ENCODE results near the genes CCNC and PRDM1.

DNA sequence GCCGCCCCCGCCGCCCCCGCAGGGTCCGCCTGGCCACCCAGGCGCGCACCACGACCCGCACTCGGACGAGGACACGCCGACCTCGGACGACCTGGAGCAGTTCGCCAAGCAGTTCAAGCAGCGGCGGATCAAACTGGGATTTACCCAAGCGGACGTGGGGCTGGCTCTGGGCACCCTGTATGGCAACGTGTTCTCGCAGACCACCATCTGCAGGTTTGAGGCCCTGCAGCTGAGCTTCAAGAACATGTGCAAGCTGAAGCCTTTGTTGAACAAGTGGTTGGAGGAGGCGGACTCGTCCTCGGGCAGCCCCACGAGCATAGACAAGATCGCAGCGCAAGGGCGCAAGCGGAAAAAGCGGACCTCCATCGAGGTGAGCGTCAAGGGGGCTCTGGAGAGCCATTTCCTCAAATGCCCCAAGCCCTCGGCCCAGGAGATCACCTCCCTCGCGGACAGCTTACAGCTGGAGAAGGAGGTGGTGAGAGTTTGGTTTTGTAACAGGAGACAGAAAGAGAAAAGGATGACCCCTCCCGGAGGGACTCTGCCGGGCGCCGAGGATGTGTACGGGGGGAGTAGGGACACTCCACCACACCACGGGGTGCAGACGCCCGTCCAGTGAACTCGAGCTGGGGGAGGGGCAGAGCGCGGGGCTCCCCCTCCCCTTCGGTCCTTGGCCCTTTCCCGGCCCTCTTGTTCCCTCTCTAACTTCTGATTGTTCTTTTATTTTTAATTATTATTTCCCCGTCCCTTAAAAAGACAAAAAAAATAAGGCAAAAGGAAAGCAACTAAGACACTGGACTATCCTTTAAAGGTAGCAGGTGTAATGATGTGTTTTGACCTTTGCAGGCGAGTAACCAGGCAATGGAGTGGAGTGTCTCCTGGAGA, 1.5 kb downstream of the POU3F2 start:
- PRO-cap: no peak
- RAMPAGE, long total RNA: no peak

- PRO-cap: no peak
- RAMPAGE, long total RNA: no peak
Measured at GRCh38 chr6:98847843-98848555, 13.6 kb downstream of the POU3F2 start.

GRCh38 chr6:99415238-99415869, 9.8 kb downstream of the PNISR start:
- PRO-cap: no peak
- RAMPAGE, long total RNA: no peak

DNA sequence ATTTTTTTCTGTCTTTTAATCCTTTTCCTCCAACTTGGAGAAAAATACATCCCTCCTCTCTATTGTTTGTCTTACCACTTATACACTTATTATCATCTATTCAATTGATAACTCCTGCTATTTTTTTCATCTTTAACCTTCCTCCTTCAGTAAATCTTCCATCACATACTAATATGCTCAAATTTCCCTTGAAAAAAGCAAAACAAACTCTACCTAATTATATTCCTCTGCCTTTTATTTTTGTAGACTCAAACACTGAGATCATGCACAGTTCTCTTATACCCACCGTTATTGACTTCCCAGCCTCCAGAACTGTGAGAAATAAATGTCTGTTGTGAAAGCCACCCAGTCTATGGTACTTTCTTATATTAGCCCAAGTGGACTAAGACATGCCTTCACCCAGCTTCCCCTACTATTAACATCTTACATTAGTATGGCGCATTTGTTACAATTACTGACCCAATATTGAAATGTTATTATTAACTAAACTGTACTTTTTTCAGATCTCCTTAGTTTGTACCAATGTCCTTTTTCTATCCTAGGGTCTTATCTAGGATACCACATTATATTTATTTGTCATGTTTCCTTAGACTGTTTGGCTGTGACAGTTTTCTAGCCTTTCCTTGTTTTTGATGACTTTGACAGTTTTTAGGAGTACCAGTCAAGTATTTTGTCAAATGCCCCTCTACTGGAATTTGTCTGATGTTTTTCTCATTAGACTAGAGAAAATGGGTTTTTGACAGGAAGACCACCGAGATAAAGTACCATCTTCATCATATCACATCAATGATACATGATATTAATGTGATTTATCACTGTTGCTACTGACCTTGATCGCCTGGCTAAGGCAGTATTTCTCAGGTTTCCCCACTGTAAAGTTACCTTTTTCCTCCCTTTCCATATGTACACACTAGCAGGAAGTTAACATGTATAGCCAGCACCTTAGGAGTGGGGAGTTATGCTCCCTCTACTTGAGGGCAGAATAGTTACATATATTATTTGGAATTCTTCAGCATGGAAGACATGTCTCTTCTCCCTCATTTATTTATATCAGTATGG, 14.7 kb downstream of the CCNC start:
- PRO-cap: no peak
- RAMPAGE, long total RNA: no peak

DNA sequence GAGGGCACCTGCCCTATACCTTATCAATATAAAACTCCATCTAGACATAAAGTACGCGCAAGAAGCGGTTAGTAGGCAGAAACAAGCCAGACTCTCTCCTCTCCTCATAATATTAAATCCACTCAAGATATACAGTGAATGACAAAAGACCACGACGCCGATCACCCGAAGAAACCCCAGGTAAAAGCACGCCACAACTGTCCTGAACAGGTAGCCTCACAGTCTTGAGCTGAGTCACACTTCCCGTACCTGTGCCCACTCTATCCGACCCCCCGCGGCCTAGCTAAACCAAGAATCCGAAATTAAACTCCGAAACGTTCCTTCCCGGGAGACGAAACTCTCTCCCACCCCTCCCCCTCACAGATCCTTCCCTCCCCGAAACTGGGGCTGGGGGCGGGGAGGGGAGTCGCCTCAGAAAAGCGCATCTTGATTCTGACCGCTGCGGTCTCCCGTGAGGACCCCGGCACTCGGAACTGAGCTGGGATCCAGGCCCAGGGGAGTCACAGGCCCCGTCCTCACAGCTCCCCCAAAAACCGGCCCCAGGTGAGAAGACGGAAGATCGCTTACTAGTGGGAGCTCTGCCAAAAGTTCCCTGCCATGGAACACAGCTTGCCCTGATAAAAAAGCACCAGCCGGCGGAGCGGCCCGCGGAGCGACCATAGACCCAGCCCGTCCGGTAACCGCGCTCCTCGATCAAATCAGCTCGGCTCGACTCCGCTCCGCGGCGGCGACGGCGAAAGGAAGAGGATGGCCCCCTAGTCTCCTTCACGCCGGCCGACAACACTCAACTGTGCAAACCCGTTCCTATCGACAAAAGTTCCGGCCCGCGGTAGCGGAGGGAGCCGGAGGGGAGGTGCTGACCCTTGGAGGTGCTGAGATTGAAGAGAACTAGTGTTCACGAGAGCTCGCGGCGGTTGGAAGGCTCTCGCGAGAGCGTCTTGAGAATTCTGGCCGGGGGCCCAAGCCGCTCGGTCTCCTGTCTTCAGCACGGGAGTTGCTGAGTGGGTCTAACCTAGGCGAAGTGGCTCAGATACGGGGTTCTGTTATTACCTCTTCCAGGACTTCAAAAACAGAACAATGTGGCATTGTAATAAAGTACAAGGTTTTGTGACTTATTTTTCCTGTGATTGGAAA, at the start of gene CCNC:
CCNC (minus strand) TSS at position 732 of the 1,134 bp plus-strand sequence.
- PRO-cap: bidirectional peak, plus-strand start at position 942 of the sequence, minus-strand start at position 779 of the sequence
- RAMPAGE, long total RNA: no peak

GRCh38 chr6:99983034-99983235, 11.1 kb downstream of the MCHR2 start:
- PRO-cap: no peak
- RAMPAGE, long total RNA: no peak

DNA sequence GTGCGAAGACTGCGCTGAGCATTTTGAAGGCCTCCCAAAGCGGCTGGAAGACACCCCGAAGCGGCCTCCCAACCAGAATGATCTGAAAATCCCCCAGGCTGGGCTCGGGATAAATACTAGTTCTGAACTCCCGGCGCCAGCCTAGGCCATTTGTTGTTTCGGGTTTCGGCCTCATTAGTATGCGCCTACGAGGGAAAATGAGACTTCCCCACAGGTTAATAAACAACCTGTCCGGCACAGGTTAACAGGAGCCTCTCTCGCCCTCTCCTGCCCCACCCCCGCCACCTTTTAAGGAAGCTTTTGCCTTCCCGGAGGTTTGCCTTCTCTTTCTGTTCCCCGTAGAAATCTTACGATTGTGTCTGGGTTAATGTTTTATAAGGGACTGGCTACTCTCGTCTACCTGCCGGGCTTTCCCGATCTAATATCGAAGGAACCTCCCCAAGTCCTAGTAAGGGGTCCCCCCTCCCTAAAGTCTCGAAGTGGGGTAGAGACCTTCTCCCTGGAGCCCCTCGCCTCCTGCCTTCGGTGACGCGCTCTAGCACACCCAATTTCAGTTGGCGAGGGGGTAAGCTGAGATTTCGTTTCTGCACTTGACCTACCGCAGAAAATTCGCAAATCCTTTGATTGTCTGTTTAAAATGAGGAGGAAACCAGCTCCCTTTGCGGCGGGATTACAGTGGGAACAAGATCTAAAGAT, 8.8 kb downstream of the SIM1 start:
- PRO-cap: no peak
- RAMPAGE, long total RNA: no peak

GRCh38 chr6:100460609-100461275, 4.0 kb downstream of the SIM1 start:
- PRO-cap: no peak
- RAMPAGE, long total RNA: no peak

DNA sequence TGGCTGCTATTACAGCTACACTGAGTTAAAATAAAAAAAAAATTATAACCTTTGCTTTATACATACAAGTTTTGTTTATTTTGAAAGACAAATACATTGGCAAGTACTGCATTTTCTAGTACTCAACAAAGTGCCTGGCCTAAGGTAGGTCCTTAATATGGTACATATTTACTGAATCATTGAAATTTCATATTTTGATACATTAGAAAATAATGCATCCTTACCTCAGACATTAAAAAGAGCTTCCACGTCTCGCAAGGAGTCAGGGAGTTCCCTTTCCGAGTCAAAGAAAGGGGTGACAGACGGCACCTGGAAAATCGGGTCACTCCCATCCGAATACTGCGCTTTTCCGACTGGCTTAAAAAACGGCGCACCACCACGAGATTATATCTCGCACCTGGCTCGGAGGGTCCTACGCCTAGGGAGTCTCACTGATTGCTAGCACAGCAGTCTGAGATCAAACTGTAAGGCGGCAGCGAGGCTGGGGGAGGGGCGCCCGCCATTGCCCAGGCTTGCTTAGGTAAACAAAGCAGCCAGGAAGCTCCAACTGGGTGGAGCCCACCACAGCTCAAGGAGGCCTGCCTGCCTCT, 776.2 kb downstream of the GRIK2 start:
- PRO-cap: no peak
- RAMPAGE, long total RNA: no peak

GRCh38 chr6:103293844-103294043, 1566.0 kb downstream of the HACE1 start:
- PRO-cap: no peak
- RAMPAGE, long total RNA: no peak

GRCh38 chr6:104957828-104958598, 1.1 kb downstream of the LIN28B start:
- PRO-cap: no peak
- RAMPAGE, long total RNA: no peak

DNA sequence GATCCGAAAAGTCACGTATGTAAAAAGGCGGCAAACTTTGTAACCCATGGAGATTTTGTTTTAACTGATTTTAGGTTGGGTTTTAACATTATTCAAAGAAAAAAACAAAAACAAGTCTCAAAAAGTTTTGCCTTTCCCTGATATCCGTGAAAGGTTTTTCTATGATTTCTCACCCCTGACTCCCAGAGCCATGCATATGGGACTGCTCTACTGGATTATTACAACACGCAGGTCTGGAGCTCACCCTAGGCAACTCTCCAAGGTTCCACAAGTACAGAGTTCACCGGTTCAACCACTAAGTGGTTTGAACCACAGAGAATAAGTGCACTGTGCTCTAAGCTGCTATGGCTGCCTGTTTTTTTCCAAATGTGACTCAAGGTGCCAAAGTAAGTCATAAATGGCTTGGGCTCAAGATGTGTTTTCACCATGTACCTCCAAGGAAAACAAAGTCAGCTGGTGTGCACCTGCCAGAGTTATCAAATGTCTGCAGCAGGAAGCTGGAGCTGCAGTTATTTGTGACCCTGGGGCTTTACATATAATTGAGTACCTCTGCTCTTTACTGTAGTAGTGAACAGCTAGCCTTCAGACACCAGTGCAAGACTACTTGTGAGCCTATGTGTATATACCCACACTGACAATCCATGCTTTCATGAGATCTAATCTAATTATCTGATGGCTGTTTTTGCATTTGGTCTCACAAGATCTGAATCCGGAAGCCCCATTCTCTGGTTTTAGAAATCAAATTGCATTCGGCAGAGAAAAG, 76.7 kb downstream of the PREP start:
- PRO-cap: no peak
- RAMPAGE, long total RNA: no peak

DNA sequence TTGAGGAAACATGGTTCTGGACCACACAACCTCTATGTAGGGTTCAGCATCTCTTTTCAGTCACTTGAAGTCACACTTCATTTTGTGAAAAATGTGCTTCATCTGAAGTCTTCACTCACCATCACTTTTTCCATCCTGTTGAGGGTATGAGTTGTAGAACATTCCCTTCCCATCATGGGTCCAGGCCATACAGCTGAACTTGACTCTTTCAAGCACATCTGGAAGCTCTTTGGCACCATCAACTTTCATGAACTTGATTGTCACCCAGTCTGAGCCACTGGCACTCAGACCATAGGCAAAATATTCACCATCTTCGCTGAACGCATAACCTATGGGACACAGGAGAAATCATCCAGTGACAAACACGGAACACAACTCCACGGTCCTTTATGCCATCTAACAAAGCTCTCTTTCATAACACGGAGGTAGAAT, 29.6 kb downstream of the PREP start:
- PRO-cap: no peak
- RAMPAGE, long total RNA: no peak

DNA sequence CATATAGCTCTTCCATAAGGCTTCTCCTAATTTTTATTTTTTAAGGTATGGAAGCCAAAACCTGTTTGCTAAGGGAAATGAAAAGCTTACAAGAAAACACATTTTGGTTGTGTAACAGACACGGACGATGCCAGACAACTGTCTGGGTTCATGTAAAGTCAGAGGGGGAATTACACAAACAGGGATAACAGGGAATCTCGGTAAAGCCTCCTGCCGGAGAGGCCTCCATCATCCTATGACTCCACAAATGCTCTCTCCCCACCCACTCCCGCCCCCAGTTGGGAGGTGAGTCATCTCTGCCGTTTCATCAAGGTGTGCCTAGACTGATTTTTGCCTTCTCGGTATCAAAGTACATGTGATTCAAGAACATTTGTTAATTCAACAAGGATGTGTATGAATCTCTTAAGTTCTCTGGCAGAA, 305.0 kb upstream of the PRDM1 start:
- PRO-cap: no peak
- RAMPAGE, long total RNA: no peak

DNA sequence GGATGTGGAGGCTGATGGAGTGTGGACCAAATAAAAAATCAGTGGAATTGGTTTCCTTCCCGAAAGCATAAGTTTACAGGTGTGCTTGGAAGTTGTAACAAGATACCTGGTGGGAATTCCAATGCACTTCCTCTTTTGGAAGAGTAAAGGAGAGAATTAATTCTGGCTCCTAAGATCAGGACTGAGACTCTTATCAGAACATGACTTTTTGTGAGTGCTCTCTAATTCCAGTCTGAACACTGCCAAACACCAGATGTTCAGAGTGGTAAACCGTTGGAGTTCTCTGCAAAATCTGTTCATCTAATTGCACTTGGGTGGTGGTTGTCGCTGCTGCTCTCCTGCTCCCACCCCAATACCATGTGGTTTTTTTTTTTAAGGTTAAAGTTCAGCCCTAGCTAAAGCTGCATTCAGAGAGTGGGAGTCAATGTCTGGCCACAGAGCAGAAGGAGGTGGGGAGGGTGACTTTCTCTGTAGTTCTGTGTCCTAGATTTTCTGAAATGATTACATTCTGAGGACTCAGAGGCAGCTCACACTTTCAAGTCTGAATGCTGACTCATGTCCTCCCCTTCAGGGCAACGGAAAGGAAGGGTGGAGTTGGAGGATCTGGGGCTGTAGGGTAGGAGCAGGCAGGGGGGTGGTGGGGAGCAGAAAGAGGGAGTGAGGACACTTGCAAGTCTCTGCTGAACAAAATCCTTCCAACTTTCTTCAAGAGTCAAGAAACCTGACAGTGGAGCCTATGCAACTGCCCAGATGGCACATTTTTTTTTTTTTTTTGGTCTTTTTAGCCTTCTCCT, 275.8 kb upstream of the PRDM1 start:
- PRO-cap: no peak
- RAMPAGE, long total RNA: no peak

- PRO-cap: no peak
- RAMPAGE, long total RNA: no peak
Measured at GRCh38 chr6:105992390-105993259, 93.5 kb upstream of the PRDM1 start.

DNA sequence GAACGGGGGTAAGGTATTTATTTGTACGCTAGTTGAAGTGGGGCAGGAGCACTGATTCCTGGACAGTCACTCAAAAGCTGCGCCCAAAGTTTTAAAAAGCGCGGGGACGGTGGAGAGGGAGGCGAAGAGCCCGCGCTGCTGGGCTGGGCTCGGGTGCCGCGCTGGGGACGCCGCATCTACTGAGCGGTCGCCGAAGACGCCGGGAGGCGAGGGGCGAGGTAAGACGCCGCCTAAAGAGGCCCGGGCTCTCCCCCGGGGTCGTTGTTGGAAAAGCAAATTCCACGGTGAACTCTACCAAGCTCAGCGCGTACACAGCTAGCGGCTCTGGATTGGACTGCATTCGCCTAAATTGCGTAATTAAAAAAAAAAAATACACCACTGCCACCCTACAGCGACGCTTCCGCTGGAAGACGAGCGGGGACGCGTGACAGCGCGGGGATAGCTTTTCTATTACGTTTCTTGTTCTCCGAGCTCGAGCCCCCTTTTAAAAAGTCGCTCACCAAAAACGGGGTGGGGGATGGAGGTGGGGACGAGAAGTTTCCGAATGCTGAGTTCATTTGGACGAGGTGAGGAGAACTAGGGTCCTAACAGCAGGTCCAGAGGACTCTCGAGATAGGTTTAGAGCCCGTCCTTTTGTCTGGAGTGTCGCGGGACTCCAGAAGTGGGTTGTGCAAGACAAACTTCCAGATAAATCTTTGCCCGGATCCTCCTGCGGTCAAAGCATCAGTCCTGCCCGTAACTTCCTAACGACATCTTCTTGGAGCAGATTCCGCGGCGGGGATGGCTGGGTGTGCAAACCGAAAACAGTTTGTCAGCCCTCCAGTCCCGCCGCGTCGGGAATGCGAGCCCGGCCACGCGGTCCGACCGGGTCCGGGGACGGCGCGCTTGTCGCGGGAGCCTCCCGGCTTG, 91.9 kb upstream of the PRDM1 start:
- PRO-cap: no peak
- RAMPAGE, long total RNA: no peak

GRCh38 chr6:105994922-105995393, 91.2 kb upstream of the PRDM1 start:
- PRO-cap: no peak
- RAMPAGE, long total RNA: no peak

DNA sequence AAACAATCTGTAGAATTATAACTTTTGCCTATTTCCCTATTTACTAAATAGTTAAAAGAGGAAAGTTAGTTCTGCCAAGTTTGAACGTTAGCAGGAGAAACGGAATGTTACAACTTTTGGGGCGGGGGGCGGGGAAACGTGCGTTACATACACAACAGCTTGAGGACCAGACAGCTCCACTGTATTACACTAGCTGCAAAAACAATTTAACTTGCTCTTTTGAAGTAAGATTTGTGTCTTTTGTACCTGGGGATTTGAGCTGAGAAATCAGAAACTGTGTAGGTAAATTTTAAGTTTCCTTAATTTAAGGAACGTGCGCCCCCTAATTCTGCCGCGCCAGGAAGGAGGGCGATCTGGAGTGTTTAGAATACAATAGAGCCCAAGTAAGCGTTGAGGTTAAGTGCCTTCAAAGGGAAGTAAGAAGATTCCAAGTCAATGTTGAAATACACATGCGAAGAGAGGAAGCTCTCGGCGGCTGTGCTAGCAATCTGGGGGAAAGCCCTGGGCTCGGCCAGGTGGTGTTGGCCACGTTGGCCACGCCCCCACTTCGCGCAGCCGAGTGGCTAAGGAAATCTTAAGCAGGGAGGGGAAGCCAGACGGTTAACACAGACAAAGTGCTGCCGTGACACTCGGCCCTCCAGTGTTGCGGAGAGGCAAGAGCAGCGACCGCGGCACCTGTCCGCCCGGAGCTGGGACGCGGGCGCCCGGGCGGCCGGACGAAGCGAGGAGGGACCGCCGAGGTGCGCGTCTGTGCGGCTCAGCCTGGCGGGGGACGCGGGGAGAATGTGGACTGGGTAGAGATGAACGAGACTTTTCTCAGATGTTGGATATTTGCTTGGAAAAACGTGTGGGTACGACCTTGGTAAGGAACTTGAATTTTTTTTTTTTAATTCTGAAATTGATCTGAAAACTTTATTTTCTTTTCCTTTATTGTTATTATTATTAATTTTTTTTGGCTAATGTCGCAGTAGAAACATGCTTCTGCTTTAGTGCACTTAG, at the start of gene PRDM1:
PRDM1 (plus strand) TSS at position 603 of the 999 bp plus-strand sequence.
- PRO-cap: bidirectional peak, plus-strand start at position 603 of the sequence, minus-strand start at position 490 of the sequence
- RAMPAGE, long total RNA: no peak

GRCh38 chr6:106512040-106512383, 117.3 kb downstream of the RTN4IP1 start:
- PRO-cap: unidirectional peak, plus-strand start at chr6:106512312
- RAMPAGE, long total RNA: no peak

Measured in Karpas-422 (cell line).